ENCODE results near the gene PRICKLE2.

- RRBS = no CpG with 5 or more reads among the region's 1 CpG
Observed at GRCh38 chr3:60932686-60933035, 318.6 kb downstream of the FHIT start.

DNA sequence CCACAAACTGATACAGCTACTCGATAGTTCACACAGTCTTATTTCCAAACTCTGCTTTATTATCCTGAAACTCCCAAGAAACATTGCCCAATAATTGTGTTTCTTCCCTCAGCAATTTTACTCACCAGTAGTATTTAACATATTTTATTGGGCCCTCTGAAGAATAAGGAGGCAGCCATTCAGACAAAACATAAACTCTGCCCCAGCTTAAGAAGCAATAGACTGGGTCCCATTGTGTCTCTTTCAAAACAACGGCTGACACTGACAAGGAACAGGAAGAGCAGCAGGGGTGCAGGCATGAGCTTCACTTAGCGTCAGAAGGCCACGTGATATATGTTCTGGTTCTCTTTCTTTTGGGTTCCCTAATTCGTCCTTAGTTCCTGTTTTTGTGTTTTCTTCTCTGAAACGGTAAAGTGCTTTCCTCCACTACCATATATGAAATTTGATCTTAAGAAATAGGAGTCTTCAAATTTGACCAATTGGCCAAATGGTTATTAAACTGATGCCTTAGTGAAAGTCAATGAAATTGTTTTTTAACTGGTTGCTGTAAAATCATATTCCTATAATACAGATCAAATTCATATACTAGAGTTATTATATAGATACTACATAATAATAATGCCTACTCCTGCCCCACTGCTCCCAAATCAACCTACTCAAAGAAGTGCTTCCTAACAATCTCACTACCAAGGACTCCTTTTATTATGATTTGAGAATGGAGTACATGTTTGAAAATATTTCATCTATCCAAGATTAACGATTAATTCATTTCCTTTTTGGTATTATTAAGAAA, 242.1 kb downstream of the FHIT start:
- RRBS = no CpG with 5 or more reads among the region's 7 CpGs

DNA sequence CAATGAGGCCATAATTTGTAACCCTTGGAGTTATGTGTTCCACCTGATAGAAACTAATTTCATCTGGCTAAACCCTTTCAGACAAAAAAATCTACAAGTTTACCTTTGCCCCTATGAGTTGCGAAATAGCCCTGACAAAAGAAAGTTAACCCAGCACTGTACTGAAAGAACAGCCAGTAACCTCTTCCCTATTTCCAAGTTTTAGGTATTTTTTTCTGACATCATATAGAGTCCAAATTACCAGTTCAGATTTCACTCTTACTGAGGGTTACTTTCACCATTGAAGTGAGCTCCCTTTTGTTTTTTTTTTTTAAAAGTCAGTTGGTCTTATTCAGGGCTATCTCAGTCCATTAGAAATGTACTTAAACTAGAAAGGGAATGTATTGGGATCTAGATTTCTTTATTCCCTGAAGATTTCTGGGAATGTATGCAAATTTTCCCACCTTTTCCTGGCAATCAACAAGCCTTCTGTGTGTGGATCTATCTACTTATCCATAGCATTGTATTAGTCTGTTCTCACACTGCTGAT, 42.7 kb upstream of the PTPRG start:
- RRBS = no CpG with 5 or more reads among the region's 1 CpG

GRCh38 chr3:61684971-61685536, 123.7 kb downstream of the PTPRG start:
- RRBS = no CpG with 5 or more reads among the region's 6 CpGs

DNA sequence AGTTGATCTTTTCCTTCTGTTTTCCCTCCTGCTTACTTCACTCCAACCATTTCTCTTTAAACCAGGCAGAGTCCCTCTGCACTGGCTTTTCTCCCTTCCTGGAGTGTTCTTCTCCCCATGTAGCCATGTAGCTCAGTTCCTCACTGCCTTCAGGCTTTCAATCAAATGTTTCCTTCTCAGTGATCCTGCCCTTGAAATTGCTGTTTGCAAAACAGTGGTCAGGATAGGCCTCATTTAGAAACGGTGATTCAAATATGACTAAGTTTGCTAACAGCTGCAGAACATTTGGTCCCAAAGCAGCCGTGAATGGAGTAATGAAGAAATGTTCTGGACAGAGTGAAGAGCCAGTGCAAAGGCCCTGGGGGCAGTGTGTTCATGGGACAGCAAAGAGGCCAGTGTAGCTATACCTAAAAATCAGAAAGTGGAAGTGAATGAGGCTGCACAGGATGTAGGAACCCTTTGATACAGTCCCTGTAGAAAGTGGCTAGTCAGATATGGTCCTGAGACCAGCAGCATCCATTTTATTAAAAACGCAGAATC, 168.9 kb upstream of the C3orf14 start:
- RRBS = no CpG with 5 or more reads among the region's 3 CpGs

GRCh38 chr3:62161294-62161869, 157.4 kb upstream of the C3orf14 start:
- RRBS = no CpG with 5 or more reads among the region's 6 CpGs

GRCh38 chr3:62607589-62608266, 234.4 kb upstream of the FEZF2 start:
- RRBS = no CpG with 5 or more reads among the region's 4 CpGs

GRCh38 chr3:63912234-63912332, 48.4 kb downstream of the ATXN7 start:
- RRBS = 7% methylated on average over 3 of the region's 11 CpGs

DNA sequence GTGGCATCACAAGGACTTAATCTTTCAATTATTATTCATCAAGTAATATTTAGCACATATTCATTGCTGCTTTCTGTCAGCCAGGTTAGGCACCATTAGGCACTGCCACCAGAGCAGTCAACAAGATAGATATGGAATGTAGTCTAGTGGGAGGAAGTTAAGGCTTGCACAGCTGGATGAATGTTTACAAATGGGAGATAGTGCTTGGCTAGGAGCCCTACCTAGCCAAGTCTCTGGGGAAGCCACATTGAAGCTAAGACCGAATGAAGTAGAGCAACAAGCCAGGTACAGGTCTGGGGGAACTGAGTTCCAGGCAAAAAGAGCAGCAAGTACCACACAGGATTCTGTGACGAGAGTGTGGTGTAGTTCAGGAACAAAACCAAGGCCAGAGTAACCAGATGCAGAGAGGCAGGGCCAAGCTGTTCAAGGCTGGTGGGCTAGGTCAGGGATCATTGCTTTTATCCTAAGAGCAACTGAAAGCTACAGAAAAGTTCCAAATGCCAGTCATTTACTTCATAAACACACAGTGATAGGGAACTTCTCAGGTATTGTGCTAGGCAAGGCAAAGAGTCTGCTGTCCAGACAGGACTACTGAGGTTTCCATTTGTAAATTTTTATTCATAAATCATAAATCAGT, 77.6 kb downstream of the PSMD6 start:
- RRBS = no CpG with 5 or more reads among the region's 2 CpGs

GRCh38 chr3:63970624-63971098, 52.6 kb downstream of the PSMD6 start:
- RRBS = no CpG with 5 or more reads among the region's 9 CpGs

- RRBS = no CpG with 5 or more reads among the region's 18 CpGs
Observed at GRCh38 chr3:63990395-63990977, 32.8 kb downstream of the PSMD6 start.

- RRBS = no CpG with 5 or more reads among the region's 3 CpGs
Observed at GRCh38 chr3:64187105-64187540, 38.1 kb downstream of the PRICKLE2 start.

GRCh38 chr3:64224809-64225867, at the start of gene PRICKLE2:
Gene PRICKLE2, minus strand, starts transcription at chr3:64225466.
- RRBS = no CpG with 5 or more reads among the region's 15 CpGs

DNA sequence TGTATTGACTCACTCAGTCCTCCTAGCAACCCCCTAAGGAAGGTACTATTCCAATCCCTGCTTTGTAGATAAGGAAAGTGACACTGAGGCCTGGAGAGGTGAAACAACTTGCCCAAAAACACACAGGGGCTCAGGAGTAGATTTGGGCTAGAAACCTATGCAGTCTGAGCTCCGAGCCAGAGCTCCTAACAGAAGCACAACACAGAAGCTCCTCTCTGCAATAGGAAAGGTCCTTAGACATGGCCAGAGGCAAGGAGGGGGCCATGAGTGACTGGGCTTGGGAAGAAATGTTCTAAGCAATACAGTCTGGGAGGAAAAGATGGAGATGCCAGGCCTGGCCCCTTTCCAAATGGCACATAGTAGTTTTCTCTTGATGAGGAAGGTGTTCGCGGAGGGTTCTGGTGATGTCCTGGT, 188.4 kb upstream of the PRICKLE2 start:
- RRBS = no CpG with 5 or more reads among the region's 3 CpGs

GRCh38 chr3:64462135-64462486, 225.7 kb downstream of the ADAMTS9 start:
- RRBS = no CpG with 5 or more reads among the region's 6 CpGs

GRCh38 chr3:64612443-64613647, 75.0 kb downstream of the ADAMTS9 start:
- RRBS = no CpG with 5 or more reads among the region's 14 CpGs

DNA sequence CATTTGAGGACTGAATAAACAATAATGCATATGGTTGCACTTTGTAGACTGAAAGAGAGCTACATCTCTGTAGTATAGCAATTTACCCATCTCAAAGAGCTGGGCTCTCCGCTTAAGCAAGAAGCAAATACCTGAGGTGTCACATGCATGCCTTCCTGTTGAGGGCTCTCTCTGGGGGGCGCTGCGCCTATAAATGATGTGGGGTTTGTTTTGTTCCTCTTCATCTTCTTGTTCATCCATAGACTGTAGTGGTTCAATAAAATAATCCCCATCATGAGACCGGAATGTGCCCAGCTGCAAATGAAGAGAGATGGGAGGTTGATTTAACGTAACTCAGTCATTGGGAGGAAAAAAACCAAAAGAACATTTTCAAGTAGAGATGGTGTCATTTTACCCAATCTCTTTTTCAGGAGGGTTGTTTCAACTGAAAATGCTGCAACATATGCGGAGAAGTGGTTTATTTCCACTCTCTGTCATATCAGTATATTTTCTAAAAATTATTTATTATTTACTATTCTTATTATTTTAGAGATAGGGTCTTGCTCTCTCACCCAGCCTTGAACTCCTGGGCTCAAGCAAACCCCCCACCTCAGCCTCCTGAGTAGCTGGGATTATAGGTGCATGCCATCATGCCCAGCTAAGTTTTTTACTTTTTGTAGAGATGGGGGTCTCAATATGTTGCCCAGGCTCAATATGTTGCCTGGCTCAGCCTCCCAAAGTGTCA, 6.6 kb downstream of the ADAMTS9 start:
- RRBS = no CpG with 5 or more reads among the region's 6 CpGs

GRCh38 chr3:64728901-64729296, 41.1 kb upstream of the ADAMTS9 start:
- RRBS = no CpG with 5 or more reads among the region's 7 CpGs

DNA sequence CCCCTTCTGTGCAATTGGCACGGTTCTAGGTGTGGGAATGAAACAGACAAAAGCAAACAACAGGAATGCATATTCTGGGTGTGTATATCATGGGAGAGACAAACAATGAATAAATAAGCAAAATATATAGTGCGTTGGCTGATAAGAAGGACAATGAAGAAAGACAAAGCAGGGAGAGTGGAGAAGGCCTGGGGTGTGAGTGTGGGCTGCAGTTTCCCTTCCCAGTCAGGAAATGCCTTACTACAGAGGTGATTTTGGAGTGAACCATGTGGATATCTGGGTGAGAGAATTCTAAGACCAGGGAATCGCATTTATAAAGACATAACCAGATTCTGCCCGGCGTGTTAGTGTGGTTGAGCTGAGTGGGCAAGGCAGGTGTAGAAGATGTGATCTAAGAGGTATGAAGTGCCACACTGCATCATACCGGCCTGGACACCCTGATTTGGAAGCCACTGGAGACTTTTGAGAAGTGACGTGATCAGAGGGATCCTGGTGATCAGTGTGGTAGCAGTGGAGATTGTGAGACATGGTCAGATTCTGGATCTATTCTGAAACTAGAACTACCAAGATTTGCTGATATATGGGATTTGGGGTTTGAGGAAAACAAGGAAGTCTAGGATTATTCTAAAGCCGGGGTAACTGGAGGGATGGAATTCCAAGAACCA, 125.9 kb upstream of the ADAMTS9 start:
- RRBS = 58% methylated on average over 3 of the region's 8 CpGs

- RRBS = no CpG with 5 or more reads among the region's 5 CpGs
Observed at GRCh38 chr3:64899946-64900736, 212.3 kb upstream of the ADAMTS9 start.

All from Jurkat, Clone E6-1 (cell line).